ENCODE measurements around the gene ARMC9.

GRCh38 chr2:230205049-230205574 lies 14.7 kb downstream of the SP110 start:
- RRBS = no CpG with 5 or more reads among the region's 1 CpG

GRCh38 chr2:230342249-230342802 lies 15.3 kb downstream of the SP140L start:
- RRBS = no CpG with 5 or more reads among the region's 16 CpGs

- RRBS = no CpG with 5 or more reads among the region's 3 CpGs
Observed at GRCh38 chr2:230361502-230361860, 34.5 kb downstream of the SP140L start.

- RRBS = no CpG with 5 or more reads among the region's 4 CpGs
Observed at GRCh38 chr2:230439667-230440083, 23.7 kb downstream of the SP100 start.

DNA sequence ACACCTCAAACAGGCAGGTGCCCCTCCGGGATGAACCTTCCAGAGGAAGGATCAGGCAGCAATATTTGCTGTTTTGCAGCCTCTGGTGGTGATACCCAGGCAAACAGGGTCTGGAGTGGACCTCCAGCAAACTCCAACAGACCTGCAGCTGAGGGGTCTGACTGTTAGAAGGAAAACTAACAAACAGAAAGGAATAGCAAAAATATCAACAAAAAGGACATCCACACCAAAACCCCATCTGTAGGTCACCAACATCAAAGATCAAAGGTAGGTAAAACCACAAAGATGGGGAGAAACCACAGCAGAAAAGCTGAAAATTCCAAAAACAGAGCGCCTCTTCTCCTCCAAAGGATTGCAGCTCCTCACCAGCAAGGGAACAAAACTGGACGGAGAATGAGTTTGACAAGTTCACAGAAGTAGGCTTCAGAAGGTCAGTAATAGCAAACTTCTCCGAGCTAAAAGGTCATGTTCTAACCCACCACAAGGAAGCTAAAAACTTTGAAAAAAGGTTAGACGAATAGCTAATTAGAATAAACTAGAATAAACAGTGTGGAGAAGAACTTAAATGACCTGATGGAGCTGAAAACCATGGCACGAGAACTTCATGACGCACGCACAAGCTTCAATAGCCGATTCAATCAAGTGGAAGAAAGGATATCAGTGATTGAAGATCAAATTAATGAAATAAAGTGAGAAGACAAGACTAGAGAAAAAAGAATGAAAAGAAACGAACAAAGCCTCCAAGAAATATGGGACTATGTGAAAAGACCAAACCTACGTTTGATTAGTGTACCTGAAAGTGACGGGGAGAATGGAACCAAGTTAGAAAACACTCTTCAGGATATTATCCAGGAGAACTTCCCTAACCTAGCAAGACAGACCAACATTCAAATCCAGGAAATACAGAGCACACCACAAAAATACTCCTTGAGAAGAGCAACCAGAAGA lies 110.4 kb downstream of the SP100 start:
- RRBS = no CpG with 5 or more reads among the region's 12 CpGs

- RRBS = no CpG with 5 or more reads among the region's 6 CpGs
Observed at GRCh38 chr2:230582946-230583482, 129.6 kb upstream of the CAB39 start.

- RRBS = no CpG with 5 or more reads among the region's 4 CpGs
Observed at GRCh38 chr2:230723044-230723724, 10.5 kb downstream of the CAB39 start.

GRCh38 chr2:230723725-230724216 lies 11.1 kb downstream of the CAB39 start:
- RRBS = no CpG with 5 or more reads among the region's 10 CpGs

DNA sequence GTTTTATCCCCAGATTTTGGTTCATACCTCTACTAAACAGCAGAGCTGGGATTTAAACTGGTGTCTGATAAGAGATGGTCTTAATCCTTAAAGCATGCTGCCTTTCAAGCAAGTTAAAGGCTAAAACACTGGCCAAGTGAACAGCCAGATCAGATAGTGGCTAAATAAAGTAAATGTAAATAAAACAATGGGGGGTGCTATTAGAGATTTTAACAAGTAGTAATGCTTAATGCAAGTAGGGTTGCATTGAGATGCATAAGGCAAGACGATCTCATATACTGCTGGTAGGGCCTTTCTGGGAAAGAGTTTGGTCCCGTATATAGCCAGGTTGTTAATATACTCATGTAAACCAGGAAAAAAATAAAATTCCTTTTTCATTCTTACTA lies 18.4 kb downstream of the CAB39 start:
- RRBS = no CpG with 5 or more reads among the region's 2 CpGs

DNA sequence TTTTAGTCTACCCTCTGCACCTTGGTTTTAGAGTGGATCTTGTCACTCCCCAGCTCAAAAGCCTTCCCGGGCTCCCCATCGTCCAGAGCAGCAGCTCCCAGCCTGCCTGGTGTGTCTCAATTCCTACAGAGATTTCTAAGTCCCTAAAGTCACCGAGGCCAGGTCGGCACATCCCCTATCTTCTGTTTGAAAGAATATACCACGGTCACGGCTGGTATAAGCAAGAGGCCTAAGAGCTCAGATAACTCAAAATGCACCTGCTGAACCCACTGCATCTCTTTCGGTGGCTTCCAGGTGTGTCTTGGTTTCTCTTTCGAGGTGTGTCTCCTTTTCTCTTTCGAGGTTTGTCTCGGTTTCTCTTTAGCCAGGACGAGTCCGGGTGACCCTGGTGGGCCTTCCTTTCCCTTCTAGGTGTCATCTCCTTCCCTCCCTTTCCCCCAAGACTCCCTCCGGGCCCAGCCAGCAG lies 8.2 kb downstream of the ITM2C start:
- RRBS = 93% methylated on average over 2 of the region's 13 CpGs

GRCh38 chr2:231047181-231048442 lies 9.1 kb upstream of the PSMD1 start:
- RRBS = no CpG with 5 or more reads among the region's 16 CpGs

- RRBS = no CpG with 5 or more reads among the region's 6 CpGs
Observed at GRCh38 chr2:231123076-231123972, 1.5 kb downstream of the HTR2B start.

- RRBS = 1% methylated on average over 9 of the region's 89 CpGs
Observed at GRCh38 chr2:231198116-231199222, at the start of gene ARMC9. Gene ARMC9 (plus strand): TSS chr2:231198631.

- RRBS = no CpG with 5 or more reads among the region's 10 CpGs
Observed at GRCh38 chr2:231241707-231242638, 43.5 kb downstream of the ARMC9 start.

DNA sequence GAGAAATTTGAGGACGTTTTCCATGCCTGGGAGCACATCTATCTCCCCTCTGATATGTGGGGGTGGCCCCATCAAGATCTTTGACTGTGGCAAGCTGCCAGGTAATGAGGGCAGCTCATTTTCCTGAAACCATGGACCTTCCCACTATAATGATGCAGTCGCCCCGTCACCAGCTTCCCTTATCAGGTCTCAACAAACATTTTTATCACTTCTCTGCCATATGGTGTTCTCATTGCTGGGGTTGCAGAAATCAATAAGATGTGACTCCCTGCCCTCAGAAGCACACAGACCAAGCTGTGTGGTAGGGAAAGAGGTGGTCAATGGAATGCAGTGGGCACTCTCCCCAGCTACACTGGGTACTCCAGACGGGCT lies 48.4 kb upstream of the B3GNT7 start:
- RRBS = no CpG with 5 or more reads among the region's 4 CpGs

DNA sequence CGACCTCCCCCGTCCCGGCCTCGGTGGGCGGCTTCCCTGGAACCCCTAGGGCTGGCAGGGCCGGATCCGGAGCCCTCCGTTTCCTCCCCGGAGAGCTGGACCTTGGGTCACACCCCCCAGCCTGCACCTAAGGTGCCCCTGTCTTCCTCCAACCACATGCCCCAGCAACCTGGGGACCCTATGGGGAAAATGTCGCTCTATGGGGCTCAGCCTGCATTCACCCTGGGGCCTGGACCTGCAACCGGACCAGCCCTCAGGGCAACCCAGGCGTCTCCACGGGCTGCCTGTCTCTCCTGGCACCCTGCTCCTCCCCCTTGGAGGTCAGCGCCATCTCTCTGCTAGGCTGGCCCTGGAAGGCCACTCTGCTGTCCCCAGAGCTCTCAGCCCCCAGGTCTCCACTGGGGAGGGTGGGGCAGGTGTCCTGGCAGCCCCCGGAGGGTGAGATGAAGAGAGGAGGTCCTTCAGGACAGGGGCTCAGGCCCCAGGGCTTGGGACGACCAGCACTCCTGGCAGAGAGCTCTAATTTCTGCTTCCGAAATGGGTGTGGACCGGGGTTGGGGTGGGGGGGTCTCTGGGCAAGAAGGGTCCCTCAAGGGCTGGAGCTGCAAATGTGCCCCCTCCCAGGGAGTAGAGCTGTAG lies 943 bp downstream of the B3GNT7 start:
- RRBS = 93% methylated on average over 4 of the region's 18 CpGs

DNA sequence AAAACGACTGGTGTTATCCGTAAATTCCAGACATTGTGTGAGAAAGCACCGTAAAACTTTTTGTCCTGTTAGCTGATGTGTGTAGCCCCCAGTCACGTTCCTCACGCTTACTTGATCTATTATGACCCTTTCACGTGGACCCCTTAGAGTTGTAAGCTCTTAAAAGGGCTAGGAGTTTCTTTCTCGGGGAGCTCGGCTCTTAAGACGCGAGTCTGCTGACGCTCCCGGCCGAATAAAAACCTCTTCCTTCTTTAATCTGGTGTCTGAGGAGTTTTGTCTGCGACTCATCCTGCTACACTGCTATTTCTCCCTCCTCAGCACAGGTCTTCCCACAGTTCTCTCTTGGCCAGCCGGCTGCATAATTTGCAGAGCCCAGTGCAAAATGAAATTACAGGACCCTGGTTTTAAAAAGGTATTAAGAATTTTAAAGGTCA lies 13.1 kb downstream of the B3GNT7 start:
- RRBS = no CpG with 5 or more reads among the region's 15 CpGs

GRCh38 chr2:231601055-231601268 lies 8.3 kb downstream of the TEX44 start:
- RRBS = no CpG with 5 or more reads among the region's 8 CpGs

GRCh38 chr2:231604966-231605168 lies 12.2 kb downstream of the TEX44 start:
- RRBS = 8% methylated on average over 11 of the region's 15 CpGs

- RRBS = no CpG with 5 or more reads among the region's 18 CpGs
Observed at GRCh38 chr2:231615100-231615349, 22.4 kb downstream of the TEX44 start.